H7 (cell line): ENCODE measurements around the genes DNASE1 and TRAP1.

GRCh38 chr16:3150196-3151159, 15.6 kb downstream of the ZNF213 start:
- RAMPAGE, long total RNA: no peak

DNA sequence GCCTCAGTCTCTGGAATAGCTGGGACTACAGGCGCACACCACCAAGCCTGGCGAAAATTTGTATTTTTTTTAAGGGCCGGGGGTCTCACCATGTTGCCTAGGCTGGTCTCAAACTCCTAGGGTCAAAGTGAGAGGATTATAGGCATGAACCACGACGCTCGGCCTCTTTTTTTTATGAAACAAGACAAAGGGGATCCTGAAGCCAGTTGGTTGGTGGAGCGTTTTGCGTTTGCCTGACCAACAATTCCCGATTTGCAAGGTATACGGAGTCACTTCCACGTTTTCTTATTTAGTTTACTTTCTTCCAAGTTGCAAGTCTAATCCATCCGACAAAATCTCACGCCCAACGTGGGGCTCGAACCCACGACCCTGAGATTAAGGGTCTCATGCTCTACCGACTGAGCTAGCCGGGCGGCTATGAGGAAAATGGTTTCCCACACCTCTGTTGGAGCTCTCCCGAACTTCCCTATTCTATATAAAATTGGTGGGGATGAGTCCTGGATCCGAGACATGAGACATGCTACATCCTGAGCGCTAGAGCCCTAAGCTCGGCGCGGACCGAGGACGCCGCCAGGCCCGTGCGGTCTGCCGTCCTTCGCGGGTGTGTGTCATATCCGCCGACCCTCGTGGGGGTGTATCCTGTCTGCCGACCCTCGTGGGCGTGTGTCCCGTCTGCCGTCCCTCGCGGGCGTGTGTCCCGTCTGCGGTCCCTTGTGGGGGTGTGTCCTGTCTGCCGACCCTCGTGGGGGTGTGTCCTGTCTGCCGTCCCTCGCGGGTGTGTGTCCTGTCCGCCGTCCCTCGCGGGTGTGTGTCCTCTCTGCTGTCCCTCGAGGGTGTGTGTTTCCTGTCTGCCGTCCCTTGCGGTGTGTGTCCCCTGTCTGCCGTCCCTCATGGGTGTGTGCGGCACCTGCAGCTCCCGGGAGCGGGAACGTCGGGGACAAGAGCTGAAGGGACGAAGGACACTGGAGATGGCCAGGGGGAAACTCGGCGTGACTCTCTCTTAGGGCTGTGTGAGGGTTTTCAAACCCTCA, 22.6 kb downstream of the ZNF213 start:
- RAMPAGE, long total RNA: no peak

GRCh38 chr16:3173909-3174716, 39.3 kb downstream of the ZNF213 start:
- RAMPAGE, long total RNA: no peak

DNA sequence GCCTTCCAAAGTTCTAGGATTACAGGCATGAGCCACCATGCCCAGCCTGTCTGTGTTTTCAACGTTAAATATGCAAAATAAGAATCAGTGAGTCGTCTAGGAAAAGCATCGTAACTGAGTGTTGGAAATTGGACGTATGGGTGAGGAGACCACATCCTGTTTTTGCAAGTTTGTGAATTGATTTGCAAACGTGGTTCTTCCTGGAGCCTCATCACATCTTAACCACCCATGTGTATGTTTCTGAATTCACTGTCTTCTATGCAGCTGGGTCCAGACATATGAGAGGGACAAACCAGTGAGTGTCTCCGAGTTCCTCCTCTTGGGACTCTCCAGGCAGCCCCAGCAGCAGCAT, 19.6 kb downstream of the ZNF200 start:
- RAMPAGE, long total RNA: no peak

GRCh38 chr16:3223881-3224299, 11.1 kb downstream of the ZNF200 start:
- RAMPAGE, long total RNA: no peak

GRCh38 chr16:3458944-3459477, 15.5 kb downstream of the NAA60 start:
- RAMPAGE, long total RNA: no peak

- RAMPAGE, long total RNA: no peak
Observed at GRCh38 chr16:3654165-3655227, at the start of gene DNASE1. Gene DNASE1 (plus strand): TSS chr16:3654691.

- RAMPAGE, long total RNA: no peak
Observed at GRCh38 chr16:3664046-3665247, 10.0 kb downstream of the DNASE1 start.

DNA sequence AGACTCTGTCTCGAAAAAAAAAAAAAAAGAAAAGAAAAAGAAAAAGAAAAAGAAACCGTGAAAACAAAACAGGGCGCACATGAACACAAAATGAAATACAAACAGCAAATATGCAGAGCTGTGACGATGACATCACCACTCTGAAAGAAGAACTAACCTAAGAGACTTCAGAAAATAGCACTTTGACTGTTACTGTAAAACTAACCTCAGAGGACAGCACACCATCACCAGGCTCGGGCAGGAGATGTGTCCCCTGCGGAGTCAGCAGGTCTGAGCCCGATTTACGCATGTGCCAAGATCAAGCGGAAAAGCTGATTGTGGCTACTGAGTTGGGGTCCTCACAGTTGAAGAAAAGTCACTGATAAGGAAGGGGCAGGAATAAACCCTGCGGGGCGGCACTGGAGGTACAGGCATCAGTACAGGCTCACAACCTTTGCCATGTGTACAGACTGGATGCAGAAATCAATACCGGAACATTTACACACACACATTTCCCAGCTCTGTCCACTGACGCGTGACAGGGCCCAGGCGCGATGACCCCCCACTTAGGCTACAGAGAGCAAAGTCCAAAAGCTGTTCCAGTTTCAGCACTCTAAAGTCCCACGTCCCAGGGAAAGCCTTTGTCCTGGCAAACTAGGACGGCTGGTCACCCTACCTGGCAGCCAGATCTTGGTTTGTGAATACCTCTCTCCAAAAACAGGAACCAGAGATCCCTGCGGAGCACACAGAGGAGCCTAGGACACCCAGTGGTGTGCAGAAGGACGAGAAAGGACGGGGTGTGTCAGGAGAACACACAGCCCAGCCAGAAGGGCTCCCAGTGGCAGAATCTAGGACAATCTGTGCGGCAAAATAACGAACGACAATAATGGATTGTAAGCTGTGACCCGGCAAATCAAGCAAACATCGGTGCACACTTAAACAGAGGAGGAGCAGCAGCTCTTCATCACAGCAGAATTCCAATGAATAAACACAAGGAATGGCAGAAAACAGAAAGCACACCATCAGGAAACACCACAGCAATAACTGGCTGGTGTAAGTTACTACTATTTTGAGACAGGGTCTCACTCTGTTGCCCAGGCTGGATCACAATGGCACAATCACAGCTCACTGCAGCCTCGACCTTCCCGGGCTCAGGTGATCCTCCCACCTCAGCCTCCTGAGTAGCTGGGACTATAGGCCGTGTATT, 21.4 kb downstream of the TRAP1 start:
- RAMPAGE, long total RNA: no peak

DNA sequence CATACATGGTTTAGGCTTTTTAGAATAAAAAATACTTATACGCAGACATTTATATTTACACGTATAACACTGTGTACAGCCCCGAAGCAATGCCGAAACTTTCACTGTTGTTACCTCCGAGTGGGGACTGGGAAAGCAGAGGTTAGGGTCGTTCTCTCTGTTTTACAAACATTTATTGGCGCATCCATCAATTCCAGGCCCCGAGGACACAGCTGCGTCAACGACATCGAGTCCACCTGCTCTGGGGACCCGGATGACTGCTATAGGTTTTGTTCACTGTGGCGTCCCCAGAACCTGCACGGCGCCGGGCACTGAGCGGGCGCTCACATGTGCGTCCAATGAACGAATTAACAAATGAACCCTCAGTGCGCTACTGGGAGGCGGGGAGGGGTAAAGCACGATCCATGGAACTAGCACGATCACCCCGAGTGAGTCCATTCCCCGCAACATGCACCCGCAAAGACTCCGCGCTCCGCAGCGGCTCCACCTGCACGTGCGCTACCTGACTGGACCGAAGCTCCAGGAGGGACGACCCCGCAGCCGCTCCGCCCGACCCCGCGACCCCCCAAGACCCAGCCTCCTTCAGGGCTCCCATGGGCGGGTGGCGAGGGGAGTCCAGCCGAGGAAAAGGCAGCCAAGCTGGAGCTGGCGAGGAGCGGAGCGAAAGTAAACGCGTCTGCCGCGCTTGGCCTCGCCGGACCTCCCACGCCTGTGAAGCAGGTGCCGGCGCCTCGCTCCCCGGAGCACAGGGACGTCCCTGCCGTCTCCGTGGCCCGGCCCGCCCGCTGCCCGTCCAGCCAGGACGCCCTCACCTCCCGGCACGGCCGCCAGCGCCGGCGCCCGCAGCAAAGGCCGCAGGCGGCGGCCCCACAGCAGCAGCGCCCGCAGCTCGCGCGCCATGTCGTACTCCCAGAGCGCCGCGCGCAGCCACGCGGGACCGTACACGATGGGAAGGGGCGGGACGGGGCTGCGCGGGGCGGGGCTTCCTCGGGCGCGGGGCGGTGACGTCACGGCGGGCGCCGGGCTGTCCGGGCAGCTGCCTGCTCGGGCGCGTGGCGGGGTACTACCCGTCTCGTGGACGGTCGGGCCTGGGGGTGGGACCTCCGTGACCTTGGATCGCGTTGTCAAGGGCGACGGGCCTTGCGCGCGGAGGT, at the start of gene TRAP1:
Gene TRAP1, minus strand, starts transcription at position 916 of the 1,154 bp plus-strand sequence.
- RAMPAGE, long total RNA: no peak

- RAMPAGE, long total RNA: no peak
Observed at GRCh38 chr16:3727923-3728462, 10.7 kb upstream of the TRAP1 start.

- RAMPAGE, long total RNA: no peak
Observed at GRCh38 chr16:3738179-3738988, 21.1 kb upstream of the TRAP1 start.

GRCh38 chr16:3858719-3859463, 21.6 kb downstream of the CREBBP start:
- RAMPAGE, long total RNA: no peak

- RAMPAGE, long total RNA: no peak
Observed at GRCh38 chr16:3950089-3951092, 69.9 kb upstream of the CREBBP start.

GRCh38 chr16:4059895-4060339, 56.3 kb downstream of the ADCY9 start:
- RAMPAGE, long total RNA: no peak

DNA sequence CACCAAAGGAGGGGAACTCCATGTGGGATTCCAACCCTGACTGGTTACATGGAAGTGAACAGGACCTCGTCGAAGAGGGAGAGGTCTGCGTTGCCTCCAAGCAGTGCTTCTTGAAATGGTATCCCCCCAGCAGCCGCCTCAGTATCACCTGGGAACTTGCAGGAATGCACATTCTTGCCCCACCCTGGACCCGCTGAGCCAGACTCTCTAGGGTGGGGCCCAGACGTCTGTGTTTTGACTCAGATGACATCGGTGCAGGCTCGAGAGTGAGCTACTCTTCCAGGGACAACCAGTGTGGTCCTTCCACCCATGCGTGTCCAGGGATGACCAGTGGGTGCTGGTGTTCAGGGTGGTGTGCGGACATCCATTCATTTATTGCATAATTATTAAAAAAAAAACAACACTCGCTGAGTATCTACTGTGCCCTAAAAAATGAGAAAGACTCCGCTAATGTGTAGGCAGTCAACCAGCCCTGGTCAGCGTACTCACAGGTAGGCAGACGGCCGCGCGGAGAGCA, 30.6 kb downstream of the ADCY9 start:
- RAMPAGE, long total RNA: no peak

DNA sequence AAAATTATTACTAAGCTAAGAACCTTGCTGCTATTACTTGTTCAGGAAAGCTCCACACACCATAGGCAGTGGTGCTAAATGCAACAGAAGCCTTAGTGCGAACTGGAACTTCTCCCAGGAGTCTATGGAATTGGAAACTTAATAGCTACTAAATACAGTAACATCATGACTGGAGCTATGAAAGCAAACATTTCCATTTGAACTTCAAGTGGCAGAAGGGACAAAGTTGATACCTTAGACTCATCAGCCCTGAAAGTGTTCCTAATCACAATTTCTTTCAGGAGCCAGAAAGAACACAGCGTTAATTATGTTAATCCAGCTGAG, 22.5 kb downstream of the ADCY9 start:
- RAMPAGE, long total RNA: no peak

DNA sequence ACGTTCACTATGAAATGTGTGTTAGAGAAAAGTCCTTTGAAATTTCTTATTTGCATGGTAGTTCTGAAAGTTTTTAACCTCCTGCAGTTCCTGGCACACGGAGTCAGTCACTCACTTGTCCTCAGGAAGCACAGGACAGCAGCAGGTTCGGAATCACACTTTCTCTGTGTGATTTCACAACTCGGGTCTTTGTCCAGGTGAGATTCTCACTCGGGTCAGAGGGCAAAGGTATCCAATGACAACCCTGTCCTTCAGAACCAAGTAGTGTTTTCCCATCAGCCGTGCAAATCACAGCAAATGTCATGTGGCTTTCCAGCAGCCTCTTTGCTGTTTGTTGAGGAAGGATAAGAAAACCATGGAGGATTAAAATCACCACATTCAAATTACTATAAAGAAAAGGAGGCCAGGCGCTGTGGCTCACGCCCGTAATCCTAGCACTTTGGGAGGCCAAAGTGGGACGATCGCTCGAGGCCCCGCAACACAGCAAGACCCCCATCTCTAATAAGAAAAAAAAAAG, 22.1 kb downstream of the ADCY9 start:
- RAMPAGE, long total RNA: no peak

GRCh38 chr16:4143346-4143809, 27.1 kb upstream of the ADCY9 start:
- RAMPAGE, long total RNA: no peak

GRCh38 chr16:4179140-4179414, 62.8 kb downstream of the SRL start:
- RAMPAGE, long total RNA: no peak